ENCODE measurements around a stretch of chr1.

GRCh38 chr1:17272516-17273001 lies 23.7 kb downstream of the PADI3 start:
- PRO-cap, result no peak
- RAMPAGE, long total RNA, 4 experiments, result no peak in any of the 4 experiments

GRCh38 chr1:17406938-17407744 lies 32.3 kb downstream of the RCC2 start:
- PRO-cap, result no peak
- RAMPAGE, long total RNA, 4 experiments, result start-site peak on the minus strand in 1 of 4 experiments, at chr1:17407133-17407148 at its widest, 7 reads per replicate

DNA sequence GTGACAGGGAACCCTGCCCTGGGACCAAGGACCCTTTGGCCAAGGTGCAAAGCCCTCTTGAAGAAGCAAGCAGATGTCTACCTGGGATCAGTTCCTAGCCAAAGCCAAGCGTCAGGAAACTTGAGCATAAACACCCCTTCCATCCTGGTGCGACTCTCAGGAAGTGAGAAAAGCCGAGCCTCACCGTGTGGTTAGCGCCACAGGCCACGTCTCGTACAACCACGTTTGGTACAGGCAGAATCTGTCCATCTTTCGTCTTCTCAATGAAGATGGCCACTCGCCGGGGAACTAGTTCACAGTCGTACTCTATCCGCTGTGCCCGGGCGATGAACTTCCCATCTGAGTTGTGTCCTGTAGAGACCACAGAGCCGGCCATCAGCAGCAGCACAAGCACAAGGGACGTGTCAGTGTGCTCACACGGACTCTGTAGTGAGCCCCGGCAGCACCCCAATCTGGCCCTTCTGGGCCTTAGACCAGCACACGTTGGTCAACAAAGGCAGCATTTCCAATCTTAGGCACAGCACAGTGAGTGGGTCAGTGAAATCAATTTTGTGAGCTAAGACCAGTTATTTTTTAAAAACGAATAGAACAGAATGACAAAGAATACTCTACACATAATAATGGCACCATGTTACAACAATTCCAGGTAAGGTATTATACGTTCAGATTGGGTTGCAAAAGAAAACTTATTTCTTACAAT lies 23.0 kb downstream of the RCC2 start:
- PRO-cap, result no peak
- RAMPAGE, long total RNA, 4 experiments, result no peak in any of the 4 experiments

DNA sequence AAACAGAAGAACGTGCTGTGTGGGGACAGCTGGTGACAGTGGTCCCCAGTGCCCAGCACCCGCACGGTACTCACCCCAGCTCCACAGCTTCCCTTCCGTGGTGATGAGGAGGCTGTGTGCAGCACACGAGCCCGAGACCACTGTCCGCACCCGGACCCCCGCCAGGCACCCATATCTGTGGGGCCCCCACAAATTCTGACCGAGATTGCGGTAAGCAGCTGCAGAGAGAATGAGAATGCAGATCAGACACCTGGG lies 14.1 kb downstream of the RCC2 start:
- PRO-cap, result no peak
- RAMPAGE, long total RNA, 4 experiments, result no peak in any of the 4 experiments

DNA sequence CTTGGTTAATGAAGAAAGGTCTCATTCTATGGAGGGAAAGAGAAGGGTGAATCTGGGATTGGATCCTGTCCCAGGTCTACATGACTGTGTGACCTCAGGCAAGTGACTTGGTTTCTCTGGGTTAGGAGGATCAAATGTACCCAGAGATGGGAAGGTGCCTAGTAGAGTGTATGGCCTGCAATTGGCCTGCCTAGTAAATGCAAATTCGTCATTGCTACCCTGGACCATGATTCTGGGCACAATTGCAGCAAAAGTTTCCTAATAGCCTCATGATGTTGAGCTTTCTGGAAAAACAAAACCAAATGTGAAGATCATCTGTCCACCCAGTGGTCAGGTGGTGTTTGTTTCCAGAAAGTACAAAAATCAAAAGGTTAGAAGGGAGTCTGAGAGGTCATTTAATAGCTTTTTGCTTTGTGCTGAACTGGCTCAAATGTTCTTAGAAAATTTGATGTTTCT lies 49.9 kb upstream of the RCC2 start:
- PRO-cap, result no peak
- RAMPAGE, long total RNA, 4 experiments, result no peak in any of the 4 experiments

- PRO-cap, result no peak
- RAMPAGE, long total RNA, 4 experiments, result no peak in any of the 4 experiments
Measured at GRCh38 chr1:17525919-17526623, 13.4 kb upstream of the ARHGEF10L start.

GRCh38 chr1:17531338-17532544 lies 7.8 kb upstream of the ARHGEF10L start:
- PRO-cap, result bidirectional peak, plus-strand start at chr1:17532106, minus-strand start at chr1:17531905; bidirectional peak, plus-strand start at chr1:17532307, minus-strand start at chr1:17532166
- RAMPAGE, long total RNA, 4 experiments, result no peak in any of the 4 experiments

- PRO-cap, result no peak
- RAMPAGE, long total RNA, 4 experiments, result no peak in any of the 4 experiments
Measured at GRCh38 chr1:17542573-17543069, 3.1 kb downstream of the ARHGEF10L start.

- PRO-cap, result no peak
- RAMPAGE, long total RNA, 4 experiments, result no peak in any of the 4 experiments
Measured at GRCh38 chr1:17576008-17576610, 36.6 kb downstream of the ARHGEF10L start.

- PRO-cap, result no peak
- RAMPAGE, long total RNA, 4 experiments, result no peak in any of the 4 experiments
Measured at GRCh38 chr1:17605364-17605561, 65.8 kb downstream of the ARHGEF10L start.

DNA sequence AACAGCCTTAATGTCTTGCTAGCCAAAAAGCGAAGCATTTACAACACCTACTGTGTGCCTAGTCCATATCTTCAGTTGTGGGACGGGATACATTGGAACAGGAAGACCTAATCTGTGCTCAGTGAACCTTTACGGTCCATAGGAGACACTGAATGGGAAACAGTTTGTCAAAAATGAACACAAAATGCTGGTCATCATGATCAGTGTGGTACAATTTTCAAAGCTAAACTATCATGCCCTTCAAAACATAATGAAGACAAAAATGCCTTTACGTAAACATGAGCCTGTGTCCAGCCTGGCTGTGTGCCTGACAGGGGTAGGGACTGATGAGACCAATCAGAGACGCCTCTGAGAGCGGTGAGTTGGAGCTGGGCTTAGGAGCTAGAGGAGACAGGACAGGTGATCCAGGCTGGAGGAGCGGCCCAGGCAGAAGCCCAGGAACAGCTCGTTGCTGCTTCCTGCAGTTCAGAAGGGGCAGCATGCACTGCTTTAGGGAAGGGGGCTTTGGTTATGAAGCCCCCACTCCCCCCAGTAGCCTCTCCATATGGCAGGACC lies 70.0 kb downstream of the ARHGEF10L start:
- PRO-cap, result no peak
- RAMPAGE, long total RNA, 4 experiments, result no peak in any of the 4 experiments

- PRO-cap, result no peak
- RAMPAGE, long total RNA, 4 experiments, result no peak in any of the 4 experiments
Measured at GRCh38 chr1:17622762-17623310, 83.3 kb downstream of the ARHGEF10L start.

- PRO-cap, result no peak
- RAMPAGE, long total RNA, 4 experiments, result no peak in any of the 4 experiments
Measured at GRCh38 chr1:17644133-17644778, 104.8 kb downstream of the ARHGEF10L start.

GRCh38 chr1:17708552-17708776 lies 46.7 kb upstream of the ACTL8 start:
- PRO-cap, result no peak
- RAMPAGE, long total RNA, 4 experiments, result no peak in any of the 4 experiments

GRCh38 chr1:17759195-17759621 lies 4.1 kb downstream of the ACTL8 start:
- PRO-cap, result no peak
- RAMPAGE, long total RNA, 4 experiments, result no peak in any of the 4 experiments

DNA sequence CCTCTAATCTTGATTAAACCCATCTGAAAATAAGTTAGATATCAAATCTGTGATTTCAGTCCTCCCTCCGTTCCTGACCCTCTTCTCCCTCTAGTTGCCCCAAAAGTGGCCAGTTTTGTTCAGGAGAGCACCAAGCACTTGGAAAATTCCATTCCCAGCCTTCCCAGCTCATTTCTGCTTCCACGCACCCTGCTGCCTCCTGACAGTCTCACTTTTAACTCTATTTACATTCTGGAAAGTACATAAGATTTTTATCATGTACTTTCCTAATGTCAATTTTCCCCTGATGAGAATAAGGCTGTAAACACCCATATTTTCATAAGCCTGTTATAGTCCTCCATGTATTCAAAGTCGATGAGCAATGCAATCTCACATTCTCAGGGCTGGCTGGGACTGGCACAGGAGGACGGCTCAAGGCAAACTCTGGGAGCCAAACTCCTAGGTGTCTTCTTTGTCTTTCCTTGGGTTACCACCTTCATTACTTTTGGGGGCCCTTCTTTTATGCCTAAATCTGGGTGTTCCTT lies 94.4 kb downstream of the IGSF21 start:
- PRO-cap, result no peak
- RAMPAGE, long total RNA, 4 experiments, result no peak in any of the 4 experiments

DNA sequence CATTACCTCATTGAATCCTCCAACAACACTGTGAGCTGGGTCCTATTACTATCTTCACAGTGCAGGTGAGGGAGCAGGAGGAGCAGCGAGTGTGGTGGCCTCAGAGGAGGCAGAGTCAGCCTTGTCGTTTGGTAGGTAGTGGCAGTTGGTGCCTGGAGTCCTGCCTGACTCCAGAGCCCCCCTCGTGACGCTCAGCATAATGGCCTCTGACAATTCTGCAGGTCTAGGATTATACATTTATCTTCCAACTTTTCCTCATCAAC lies 23.2 kb upstream of the PAX7 start:
- PRO-cap, result no peak
- RAMPAGE, long total RNA, 4 experiments, result no peak in any of the 4 experiments

DNA sequence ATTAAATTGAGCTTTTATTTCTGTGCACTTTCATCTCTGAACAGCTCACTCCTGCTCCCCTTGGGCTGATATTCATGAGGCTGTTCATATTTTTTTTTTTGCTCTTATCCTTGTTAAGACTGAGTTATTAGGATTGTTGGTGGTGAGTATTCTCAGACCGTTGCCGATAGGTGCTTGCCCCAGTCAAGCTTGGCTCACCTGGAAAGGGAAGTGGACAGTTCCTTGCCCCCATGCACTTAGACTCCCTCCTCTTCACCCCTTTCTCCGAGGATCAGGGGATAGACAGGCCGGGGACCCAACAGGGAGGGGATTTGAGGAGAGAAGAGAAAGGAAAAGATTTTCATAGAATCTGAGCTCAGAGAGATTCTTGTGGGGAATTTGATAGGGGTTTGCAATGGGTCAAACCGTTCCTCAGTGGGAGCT lies 8.7 kb downstream of the PAX7 start:
- PRO-cap, result no peak
- RAMPAGE, long total RNA, 4 experiments, result no peak in any of the 4 experiments

- PRO-cap, result no peak
- RAMPAGE, long total RNA, 4 experiments, result no peak in any of the 4 experiments
Measured at GRCh38 chr1:18670020-18670737, 39.5 kb downstream of the PAX7 start.

DNA sequence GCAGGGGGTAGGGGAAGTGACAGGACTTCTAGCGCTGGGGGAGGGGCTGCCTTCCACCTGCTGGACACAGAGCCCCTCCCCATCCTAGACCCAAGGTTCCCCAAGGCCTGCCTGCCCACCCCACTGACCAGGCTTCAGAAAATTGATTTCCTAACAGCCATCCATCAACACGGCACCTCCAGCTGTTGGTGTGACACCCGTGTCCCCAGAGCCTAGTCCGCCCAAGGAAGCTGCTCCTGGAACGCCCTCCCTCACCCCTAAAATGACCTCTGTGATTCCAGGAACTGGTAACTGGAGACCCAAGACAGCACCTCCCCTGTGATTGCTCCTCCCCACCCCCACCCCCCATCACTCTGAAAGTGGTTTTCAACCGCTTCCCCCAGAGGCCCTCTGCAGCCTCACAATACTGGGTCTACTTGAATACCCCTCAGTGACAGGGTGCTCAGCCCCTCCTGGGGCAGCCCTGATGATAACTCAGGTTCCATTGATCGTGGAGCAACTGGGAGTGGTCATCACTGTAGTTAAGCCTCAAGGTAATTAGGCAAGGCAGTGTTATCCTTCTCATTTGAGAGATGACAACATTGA lies 52.1 kb downstream of the TAS1R2 start:
- PRO-cap, result no peak
- RAMPAGE, long total RNA, 4 experiments, result no peak in any of the 4 experiments

Data from sigmoid colon (tissue), 4 donors.